OVCAR3 (cell line): Measurements from ENCODE around the gene TAFA2.

DNA sequence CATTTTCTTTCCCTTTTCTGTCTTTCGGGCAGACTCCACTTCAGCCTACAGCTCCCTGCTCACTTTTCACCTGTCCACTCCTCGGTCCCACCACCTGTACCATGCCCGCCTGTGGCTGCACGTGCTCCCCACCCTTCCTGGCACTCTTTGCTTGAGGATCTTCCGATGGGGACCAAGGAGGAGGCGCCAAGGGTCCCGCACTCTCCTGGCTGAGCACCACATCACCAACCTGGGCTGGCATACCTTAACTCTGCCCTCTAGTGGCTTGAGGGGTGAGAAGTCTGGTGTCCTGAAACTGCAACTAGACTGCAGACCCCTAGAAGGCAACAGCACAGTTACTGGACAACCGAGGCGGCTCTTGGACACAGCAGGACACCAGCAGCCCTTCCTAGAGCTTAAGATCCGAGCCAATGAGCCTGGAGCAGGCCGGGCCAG lies 972 bp downstream of the INHBE start:
- RRBS = no CpG with 5 or more reads among the region's 11 CpGs

DNA sequence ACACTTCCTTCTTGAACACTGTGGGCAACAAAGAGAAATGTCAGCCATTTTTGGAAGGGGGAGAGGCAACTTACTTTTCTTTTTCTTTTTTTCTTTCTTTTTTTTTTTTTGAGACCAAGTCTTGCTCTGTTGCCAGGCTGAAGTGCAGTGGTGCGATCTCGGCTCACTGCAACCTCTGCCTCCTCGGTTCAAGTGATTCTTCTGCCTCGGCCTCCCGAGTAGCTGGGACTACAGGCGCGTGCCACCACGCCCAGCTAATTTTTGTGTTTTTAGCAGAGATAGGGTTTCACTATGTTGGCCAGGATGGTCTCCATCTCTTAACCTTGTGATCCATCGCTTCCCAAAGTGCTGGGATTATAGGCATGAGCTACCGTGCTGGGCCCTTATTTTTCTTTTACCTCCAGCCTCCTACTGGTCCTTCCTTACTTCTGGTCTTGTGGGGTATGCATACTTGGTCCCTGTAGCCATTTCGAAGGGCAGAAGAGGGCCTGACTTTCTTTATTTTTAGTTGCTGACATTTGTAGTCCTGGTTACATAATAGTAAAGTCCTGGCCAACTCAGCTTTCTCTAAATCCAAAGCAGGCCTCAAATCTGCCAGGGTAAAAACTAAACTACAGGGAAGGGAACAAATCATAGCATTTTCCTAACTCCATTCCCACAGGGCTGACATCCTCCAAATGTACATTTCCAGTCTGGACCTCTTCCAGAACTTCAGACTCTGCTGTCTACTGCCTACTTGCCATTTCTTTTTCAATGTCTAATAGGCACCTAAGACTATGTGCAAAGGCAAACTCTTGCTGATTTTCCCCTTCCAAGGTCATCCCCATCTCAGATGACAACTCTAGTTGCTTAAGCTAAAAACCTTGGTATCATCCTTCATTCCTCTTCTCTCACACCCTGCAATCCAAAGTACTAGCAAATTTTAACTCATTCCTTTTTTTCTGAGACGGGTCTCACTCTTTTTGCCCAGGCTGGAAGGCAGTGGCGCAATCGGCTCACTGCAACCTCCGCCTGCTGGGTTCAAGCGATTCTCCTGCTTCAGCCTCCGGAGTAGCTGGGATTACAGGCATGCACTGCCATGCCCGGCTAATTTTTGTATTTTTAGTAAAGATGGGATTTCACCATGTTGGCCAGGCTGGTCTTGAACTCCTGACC lies 2.2 kb downstream of the DDIT3 start:
- RRBS = no CpG with 5 or more reads among the region's 18 CpGs

GRCh38 chr12:57519043-57519568 lies 1.2 kb downstream of the DDIT3 start:
- RRBS = no CpG with 5 or more reads among the region's 3 CpGs

- RRBS = no CpG with 5 or more reads among the region's 46 CpGs
Measured at GRCh38 chr12:57545794-57547010, 790 bp downstream of the DCTN2 start.

GRCh38 chr12:57715521-57716566 lies 21.9 kb downstream of the OS9 start:
- RRBS = no CpG with 5 or more reads among the region's 19 CpGs

GRCh38 chr12:57718909-57719319 lies 19.6 kb downstream of the AGAP2 start:
- RRBS = no CpG with 5 or more reads among the region's 3 CpGs

DNA sequence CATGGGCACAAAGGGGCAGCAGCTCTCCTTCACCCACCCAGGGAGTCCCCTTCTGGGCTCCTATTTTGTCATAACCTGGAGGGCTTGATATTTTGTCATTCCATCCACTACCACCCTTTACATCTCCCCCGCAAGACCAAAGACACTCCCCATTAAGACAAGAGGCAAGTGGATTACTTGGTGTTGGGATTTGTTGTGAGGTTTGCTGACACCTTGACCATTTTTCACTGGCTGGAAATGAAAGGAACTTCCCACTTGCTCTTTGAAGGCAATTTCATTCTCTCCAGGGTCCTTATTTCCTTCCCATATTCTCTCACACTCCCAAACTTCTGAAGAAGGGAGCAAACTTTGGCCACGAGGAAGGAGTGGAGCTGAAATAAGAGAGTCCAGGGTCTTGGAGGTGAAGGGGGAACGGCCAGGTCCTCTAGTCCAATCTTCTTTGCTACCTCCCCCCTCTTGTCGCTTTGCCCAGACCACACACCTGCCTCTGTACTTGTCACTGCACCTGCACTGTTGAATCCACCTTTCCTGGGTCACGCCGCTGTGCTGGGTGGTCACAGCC lies 14.9 kb downstream of the AGAP2 start:
- RRBS = no CpG with 5 or more reads among the region's 6 CpGs

DNA sequence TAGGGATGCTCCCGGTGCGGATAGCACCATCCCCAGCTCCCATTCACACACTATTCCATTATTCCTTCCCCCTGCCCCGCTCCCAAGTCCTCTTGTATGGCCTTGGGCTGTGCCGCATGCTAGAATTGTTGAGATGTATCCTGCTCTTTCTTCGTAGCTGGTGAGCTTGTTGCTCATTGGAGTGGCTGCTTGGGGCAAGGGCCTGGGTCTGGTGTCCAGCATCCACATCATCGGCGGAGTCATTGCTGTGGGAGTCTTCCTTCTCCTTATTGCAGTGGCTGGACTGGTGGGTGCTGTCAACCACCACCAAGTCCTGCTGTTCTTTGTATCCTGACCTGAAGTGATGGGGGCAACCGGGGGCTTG lies 731 bp downstream of the TSPAN31 start:
- RRBS = no CpG with 5 or more reads among the region's 8 CpGs

- RRBS = 12% methylated on average over 7 of the region's 61 CpGs
Measured at GRCh38 chr12:57765869-57766956, 665 bp downstream of the CYP27B1 start.

- RRBS = no CpG with 5 or more reads among the region's 11 CpGs
Measured at GRCh38 chr12:57819827-57820542, 1.5 kb upstream of the AVIL start.

GRCh38 chr12:57905271-57905743 lies 36.1 kb upstream of the ATP23 start:
- RRBS = no CpG with 5 or more reads among the region's 11 CpGs

GRCh38 chr12:60270099-60270298 lies 674.2 kb downstream of the SLC16A7 start:
- RRBS = no CpG with 5 or more reads among the region's 14 CpGs

GRCh38 chr12:62098109-62098579 lies 94.4 kb downstream of the TAFA2 start:
- RRBS = no CpG with 5 or more reads among the region's 4 CpGs

DNA sequence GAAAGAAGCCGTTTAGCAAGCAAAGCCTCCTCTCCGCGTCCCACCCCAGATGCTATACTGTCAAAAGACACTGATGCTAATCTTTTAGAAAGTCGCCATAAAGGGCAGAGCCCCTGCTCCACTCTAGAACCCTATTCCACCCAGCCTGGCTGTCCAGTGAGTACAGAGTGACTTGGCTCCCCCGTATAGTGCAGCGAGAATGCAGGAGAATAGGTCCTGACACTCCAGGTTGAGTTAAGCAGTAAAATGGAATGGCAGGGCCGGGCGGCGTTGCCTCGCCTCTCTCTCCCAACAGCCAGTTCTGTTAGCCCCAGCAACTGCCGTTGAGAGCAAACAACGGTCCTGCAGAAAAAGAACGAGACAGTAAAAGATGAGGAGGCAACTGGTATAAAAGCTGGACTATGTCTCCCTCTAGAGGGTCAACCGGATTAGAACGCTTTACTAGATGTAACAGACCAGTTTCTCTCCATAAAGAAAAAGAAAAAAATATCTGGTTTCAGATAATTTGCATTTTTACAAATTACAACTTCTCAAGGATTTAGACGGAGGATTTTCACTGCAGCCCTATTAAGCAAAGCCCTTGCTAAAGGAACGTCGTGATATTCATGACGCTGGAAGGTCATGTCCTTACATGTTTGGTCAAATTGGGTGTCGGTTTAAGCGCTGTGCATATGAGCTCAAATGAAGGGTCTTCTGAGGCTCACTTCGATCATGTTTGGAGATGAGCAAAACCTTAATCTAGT lies at the start of gene TAFA2:
TSS of gene TAFA2 (minus strand) at position 324 of the 743 bp plus-strand sequence.
- RRBS = no CpG with 5 or more reads among the region's 22 CpGs

DNA sequence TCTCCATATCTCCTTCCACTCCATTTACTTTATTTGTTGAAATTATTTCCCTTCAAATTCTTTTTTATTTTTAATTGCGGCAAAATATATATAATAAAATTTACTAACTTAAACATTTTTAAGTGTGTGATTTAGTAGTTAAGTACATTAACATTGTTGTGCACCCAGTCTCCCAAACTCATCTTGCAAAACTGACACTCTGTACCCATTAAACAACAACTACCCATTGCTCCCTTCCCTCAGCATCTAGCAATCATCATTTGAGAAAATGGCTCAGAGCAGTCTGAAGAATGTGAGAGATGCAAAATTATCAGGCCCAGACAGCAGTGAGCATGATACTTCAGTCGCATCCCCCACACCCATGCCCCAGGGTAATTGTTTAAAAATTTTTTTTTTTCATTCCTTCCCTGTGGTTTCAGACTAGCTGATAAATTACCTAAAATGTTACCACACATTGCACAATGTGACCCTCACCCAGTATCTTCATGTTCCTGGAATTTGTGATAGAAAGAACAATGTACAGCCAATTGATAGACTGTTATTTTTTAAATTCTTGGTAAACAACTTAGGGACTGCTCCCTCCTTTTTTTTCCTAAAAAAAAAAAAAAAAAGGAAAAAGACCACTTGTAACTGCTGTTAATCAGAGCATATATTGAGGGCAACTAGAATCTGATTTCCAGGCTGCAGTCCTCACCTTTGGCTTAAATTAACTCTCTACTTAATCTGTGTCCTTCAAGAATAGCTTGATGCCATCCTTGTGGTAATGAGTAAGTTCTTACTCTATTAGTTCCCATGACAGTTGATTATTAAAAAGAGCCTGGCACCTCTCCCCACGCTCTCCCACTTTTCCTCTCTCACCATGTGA lies 11.3 kb upstream of the USP15 start:
- RRBS = no CpG with 5 or more reads among the region's 3 CpGs

GRCh38 chr12:62250993-62252081 lies 8.9 kb upstream of the USP15 start:
- RRBS = no CpG with 5 or more reads among the region's 2 CpGs

DNA sequence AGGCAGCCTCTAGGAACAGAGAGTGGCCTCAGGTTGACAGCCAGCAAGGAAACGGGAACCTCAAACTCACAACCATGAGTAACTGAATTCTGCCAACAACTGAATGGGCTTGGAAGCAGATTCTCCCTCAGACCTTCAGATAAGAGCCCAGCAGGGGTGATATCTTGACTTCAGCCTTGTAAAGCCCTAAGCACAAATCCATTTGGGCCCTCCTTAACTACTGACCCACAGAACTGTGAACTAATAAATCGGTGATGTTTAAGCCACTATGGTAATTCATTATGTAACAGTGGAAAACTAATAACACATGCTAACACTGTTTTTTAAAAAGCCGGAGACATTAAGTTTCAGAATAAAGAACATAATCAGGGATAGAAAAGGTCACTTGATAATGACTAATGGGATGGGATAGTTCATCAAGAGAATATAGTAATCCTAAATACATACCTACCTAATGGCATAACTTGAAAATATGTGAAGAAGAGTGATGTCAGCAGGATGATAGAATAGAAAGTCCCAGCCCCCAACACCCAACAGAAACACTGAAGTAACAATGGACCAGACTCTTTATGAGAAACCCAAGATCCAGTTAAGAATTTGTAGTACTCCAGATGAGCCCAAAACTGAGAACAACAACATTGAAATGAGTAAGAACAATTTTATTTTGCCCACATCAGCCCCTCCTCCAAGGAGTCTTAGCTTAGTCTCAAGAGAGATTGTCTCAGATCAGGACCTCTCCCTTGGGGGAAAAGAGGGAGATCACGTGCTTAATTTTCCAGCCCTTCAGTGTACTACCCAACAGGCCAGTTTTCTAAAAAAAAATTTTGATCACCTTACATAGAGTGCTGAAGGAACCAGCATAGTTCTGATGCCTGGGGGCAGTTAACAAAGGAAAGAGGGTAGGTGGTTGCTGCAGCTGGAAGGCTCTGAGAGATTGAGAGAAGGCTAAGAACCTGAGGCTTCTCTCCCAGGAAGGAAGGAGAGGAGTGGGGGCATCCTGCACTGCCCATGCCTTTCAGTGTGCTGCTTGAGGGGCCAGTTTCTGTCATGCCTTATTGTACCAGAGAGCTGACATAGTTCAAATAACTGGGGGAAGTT lies 36.2 kb downstream of the USP15 start:
- RRBS = no CpG with 5 or more reads among the region's 4 CpGs

DNA sequence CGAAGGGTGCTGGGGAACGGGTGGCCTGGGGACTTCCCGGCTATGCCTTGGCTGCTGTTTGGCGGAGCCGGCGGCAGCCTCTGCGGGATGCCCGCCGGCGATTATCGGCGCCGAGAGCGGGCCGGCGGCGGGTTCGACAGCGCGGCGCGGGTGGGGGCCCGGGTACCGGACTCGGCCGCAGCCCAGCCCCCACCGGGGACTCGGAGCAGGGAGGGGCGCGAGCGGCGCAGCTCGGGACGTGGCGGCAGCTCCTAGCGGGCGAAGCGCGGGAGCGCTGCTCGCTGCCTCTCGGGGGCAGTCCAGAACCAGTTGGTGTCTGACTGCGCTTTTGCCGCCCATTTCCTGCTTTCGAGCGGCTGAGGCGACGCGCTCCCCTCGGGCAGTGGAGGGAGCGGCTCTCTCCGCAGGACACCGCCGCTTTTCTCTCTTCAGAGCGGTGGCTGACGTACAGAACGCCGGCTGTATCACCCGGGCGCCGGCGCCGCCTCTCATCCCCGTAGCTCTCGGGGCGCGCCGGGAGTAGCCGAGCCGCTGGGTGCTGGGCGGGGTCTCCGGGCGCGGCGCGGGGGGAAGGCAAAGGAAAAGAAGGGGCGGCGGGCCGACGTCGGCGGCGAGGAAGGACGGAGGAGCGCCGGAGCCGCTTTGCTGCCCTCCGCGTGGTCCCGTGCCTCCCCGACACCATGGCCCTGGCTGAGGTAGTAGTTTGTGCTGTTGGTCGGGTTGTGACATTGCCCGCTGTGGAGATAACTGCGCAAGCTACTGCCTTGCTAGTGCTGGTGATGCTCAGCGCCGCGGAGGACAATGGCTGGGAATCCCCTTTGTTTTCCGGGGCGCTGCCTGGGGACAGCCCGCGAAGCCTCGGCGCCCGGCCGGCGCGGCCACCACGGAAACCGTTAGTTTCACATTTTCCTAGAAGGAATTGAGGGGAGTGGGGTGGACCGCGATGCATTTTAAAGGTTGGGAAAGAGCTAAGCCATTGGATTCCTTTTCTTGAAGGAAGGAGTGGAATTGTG lies 136.7 kb downstream of the MON2 start:
- RRBS = 3% methylated on average over 34 of the region's 111 CpGs

DNA sequence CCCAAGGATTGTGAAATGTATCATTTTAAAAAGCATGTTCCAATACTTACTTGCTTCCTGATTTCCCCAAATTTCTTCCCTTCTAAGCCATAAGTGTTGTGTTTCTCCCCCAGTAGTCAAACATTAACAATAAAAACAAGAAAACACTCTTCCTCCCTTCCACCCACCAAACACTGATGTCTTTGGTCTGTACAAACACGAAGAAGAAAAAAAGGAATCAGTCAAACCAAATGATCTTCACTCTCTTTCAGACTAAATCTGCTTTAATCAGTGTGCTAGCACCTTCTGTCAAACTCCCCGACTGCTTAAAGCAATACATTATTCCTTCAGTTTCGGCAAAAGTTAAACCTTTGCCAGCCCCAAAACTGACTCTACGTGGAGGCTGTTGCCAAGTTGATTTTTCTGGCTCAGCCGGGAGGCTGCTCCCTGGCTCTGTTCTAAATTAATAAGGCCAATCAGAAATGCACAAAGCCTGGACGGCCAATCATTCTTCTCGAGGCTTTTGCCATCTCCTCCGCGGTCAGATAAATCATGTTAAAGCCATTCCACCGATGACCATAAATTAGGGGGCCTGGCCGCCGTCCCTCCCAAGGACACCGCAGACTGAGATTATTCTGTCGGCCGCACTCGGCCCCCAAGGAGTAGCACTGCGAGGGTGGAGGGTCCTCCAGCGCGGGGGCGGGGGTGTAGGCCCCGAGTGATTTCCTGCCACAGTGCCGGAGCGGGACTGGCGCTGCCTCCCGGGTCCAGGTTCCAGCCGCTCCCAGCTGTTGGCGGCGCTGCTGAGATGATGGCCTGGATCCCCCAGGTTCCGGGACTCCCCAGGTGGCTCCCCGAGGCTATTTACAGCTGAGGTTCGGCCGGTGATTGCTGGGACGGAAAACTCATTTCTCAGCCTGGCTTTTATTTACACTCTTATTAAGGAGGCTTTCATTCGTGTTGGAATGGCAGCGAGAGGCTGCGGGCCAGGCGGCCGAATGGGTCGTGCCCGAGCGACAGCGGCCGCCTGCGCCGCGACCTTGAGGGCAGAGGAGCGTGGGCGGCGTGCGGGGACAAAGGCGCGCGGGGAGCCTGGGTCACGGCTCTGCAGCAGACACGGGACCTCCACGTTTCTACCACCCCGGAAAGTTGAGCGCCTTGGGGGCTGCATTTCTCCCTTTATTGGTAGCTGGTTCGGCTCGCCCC lies 165.0 kb downstream of the MON2 start:
- RRBS = 9% methylated on average over 5 of the region's 60 CpGs